H7 (cell line): Measurements from ENCODE around the gene PPM1D.

- RAMPAGE, long total RNA: no peak
Observed at GRCh38 chr17:59668550-59669254, 38.5 kb downstream of the PTRH2 start.

GRCh38 chr17:59695829-59696996 lies 11.0 kb downstream of the PTRH2 start:
- RAMPAGE, long total RNA: no peak

GRCh38 chr17:59807974-59808607 lies 84.7 kb downstream of the TUBD1 start:
- RAMPAGE, long total RNA: no peak

GRCh38 chr17:59827693-59828468 lies 64.9 kb downstream of the TUBD1 start:
- RAMPAGE, long total RNA: no peak

DNA sequence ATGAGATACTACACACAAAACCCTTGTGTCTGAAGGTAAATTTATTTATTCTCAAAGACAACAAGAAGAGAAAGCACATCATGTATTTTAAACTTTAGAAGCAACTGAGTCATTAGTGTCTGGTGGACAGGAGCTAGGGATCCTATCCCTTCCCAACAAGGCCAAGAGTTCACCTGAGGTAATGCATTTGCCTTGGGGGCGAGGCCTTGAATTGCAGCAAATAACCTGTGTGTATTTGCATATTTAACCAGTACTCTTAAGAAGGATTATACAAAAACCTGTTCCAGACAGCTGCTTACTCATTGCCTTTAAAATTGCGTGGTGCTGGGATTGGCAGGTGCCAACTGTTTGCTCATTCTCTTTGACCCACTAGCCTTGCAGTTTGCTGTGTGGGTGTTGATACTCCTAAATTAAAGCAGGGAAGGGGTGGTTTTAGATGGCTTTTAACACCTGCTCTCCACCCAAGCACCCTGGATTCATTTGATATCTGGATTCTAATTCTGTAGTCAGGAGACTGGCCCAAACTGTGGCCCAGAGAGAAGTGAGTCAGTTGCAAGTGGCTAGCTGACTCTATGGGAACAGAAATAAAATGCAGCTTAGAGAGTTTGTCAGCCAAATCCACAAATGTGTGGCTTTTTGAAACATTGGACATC lies 47.1 kb downstream of the TUBD1 start:
- RAMPAGE, long total RNA: no peak

GRCh38 chr17:60150111-60150460 lies 313 bp downstream of the CA4 start:
- RAMPAGE, long total RNA: no peak

- RAMPAGE, long total RNA: no peak
Observed at GRCh38 chr17:60153779-60154653, 4.2 kb downstream of the CA4 start.

- RAMPAGE, long total RNA: no peak
Observed at GRCh38 chr17:60231521-60231742, 81.7 kb downstream of the CA4 start.

GRCh38 chr17:60525273-60525588 lies 811 bp downstream of the APPBP2 start:
- RAMPAGE, long total RNA: no peak

DNA sequence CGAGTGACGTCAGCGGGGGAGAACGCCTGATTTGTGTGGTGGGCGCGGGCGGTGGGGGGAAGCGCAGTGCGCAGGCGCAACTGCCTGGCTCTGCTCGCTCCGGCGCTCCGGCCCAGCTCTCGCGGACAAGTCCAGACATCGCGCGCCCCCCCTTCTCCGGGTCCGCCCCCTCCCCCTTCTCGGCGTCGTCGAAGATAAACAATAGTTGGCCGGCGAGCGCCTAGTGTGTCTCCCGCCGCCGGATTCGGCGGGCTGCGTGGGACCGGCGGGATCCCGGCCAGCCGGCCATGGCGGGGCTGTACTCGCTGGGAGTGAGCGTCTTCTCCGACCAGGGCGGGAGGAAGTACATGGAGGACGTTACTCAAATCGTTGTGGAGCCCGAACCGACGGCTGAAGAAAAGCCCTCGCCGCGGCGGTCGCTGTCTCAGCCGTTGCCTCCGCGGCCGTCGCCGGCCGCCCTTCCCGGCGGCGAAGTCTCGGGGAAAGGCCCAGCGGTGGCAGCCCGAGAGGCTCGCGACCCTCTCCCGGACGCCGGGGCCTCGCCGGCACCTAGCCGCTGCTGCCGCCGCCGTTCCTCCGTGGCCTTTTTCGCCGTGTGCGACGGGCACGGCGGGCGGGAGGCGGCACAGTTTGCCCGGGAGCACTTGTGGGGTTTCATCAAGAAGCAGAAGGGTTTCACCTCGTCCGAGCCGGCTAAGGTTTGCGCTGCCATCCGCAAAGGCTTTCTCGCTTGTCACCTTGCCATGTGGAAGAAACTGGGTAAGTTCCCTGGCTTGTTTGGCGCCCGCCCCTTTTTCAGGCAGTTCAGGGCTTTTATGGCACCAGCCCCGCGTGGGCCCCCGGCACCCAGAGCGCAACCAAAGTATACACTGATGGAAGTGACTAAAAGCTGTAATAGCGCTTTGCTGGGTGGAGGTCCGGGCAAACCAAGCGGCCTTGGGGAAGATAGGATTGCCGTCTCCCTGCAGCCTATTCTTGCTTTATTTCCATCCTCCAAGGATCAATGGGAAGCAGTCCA lies at the start of gene PPM1D:
Gene PPM1D (plus strand): TSS at position 66 of the 1,018 bp plus-strand sequence.
- RAMPAGE, long total RNA: start-site peak on the plus strand centred at position 53 of the sequence, 34 bp wide, 6 reads

GRCh38 chr17:60747408-60747983 lies 69.8 kb downstream of the BCAS3 start:
- RAMPAGE, long total RNA: no peak

DNA sequence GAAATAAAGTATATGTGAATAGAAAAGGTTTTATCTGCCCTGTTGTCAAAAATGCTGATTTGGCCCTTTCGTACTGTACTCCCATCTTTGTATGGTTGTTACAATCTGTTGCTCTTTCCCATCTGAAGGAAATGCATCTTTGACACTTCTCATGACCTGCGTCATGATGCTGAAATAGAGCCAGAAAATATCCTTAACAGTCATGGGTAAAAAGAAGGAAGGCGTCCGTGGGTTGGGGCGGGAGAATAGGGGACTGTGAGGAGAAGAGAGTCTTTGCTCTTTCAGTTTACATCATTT lies 327.7 kb downstream of the BCAS3 start:
- RAMPAGE, long total RNA: no peak

DNA sequence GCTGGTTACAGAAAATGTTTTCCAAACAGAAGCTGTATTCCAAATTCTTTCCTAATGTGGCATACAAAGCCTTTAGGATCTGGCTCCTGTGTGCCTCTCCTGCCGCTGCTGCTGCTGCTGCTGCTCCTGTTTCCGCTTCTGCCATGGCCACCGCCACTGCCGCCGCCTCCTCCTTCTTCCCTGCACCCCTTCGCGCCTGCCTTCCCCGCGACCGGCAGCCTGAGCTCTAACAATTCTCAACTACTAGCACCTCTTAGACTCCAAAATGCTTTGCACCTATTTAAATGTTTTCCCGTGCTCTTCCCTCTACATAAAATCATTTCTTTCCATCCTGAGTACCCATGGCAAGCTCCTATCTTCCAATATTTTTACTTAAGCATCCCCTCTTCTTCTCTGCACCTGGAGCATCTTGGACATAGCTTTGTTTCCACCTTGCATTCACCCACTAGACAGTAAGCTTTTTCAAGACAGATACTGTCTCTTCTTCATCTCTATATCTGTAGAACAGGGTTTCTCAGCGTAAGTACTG lies 263.7 kb upstream of the TBX2 start:
- RAMPAGE, long total RNA: no peak

- RAMPAGE, long total RNA: no peak
Observed at GRCh38 chr17:61203707-61204550, 195.7 kb upstream of the TBX2 start.

DNA sequence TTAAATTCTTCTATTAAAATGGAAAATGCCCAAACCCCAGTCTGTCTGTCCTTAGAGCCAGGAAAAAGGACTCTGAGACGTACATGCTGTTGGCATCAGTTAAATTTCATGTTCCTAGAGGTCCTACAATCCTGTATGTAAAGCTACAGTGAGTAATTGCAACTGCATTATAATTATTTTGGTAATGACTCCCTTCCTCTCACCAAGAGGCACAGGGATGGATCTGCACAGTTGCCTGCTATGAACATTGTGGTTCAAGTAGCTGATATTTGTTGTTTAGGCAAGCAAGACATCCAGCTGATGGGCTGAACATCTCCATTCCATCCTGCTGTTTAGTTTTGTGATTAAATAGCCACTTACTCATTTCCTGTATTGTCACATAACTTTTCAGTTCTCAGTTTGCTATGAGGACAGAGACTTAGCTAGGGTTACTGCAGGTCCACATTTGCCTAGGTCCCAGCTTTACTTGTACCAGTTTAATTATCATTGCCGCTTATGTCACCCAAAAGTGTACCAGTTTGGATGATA lies 181.2 kb upstream of the TBX2 start:
- RAMPAGE, long total RNA: no peak

GRCh38 chr17:61416680-61417431 lies 17.2 kb downstream of the TBX2 start:
- RAMPAGE, long total RNA: no peak

DNA sequence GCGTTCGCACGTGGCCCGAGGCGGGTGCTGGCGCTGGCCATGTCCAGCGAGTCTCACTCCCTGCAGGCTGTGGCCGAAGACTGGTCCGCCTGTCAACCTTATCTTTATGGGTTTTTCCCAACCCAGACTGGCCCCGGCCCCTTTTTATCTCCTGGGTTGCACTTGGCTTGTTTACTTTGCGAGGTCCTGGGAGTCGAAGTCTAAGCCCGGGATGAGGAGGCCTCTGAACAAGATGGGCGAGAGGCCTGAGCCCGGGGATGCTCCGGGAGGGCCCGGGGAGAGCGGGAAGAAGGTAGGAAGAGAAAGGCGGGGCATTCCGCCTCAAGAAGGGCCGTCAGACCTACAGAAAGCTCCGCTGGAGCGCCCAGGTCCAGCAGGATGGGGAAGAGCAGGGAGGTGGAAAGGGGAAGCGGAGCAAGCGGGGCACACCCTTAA lies 2.8 kb downstream of the TBX4 start:
- RAMPAGE, long total RNA: no peak

GRCh38 chr17:62003600-62004303 lies 61.3 kb downstream of the MED13 start:
- RAMPAGE, long total RNA: no peak

DNA sequence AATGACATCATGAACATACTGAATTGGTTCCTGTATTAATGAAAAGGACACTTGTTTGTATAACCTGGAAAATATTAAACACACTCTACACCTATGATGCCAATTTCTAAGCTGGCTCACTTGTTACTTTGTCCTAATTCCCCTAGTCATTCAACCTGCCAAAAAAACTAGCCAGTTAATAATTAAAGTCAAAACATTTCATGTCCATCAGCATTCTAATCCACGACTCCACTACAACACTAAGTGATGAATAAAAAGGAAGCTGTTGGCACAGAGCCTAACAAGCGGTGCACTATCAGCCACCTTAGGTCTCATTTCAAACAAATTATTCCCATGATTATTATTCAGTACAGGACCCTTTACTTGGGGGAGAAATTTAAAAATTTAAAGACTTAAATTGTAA lies 12.1 kb downstream of the MED13 start:
- RAMPAGE, long total RNA: no peak

- RAMPAGE, long total RNA: no peak
Observed at GRCh38 chr17:62121020-62121442, 56.0 kb upstream of the MED13 start.